Pericardium fibroblast (primary cell): ENCODE measurements around the genes CPLX3 and NEIL1.

GRCh38 chr15:74599199-74599721 is 16.4 kb upstream of the CLK3 start:
- RAMPAGE, long total RNA: no peak

DNA sequence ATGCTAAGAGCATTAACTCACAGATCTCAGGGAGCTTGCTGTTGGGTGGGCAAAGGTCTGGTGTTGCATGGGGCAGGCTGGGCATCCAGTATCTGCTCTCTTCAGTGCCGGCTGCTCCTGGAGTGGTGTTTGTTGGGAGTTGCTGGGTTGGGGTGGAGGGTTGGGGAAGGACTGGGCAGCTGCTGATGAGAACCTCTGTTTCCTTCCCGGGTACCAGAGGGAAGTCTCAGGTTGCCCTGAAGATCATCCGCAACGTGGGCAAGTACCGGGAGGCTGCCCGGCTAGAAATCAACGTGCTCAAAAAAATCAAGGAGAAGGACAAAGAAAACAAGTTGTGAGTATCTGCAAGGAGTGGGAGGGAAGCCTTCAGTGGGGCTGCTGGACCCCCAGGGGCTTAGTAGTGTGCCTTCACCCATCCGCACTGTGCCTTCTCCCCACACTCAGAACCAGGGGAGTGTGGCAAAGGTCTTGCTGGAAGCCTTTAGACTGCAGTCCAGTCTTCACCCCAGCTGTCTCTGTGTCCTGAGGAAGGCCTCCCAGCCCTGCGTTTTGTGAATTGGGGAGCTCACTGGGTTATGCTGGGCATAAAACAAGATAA is 9.1 kb downstream of the CLK3 start:
- RAMPAGE, long total RNA: no peak

- RAMPAGE, long total RNA: no peak
Measured at GRCh38 chr15:74642333-74643302, 27.0 kb downstream of the CLK3 start.

GRCh38 chr15:74653299-74653859 is 37.7 kb downstream of the CLK3 start:
- RAMPAGE, long total RNA: no peak

DNA sequence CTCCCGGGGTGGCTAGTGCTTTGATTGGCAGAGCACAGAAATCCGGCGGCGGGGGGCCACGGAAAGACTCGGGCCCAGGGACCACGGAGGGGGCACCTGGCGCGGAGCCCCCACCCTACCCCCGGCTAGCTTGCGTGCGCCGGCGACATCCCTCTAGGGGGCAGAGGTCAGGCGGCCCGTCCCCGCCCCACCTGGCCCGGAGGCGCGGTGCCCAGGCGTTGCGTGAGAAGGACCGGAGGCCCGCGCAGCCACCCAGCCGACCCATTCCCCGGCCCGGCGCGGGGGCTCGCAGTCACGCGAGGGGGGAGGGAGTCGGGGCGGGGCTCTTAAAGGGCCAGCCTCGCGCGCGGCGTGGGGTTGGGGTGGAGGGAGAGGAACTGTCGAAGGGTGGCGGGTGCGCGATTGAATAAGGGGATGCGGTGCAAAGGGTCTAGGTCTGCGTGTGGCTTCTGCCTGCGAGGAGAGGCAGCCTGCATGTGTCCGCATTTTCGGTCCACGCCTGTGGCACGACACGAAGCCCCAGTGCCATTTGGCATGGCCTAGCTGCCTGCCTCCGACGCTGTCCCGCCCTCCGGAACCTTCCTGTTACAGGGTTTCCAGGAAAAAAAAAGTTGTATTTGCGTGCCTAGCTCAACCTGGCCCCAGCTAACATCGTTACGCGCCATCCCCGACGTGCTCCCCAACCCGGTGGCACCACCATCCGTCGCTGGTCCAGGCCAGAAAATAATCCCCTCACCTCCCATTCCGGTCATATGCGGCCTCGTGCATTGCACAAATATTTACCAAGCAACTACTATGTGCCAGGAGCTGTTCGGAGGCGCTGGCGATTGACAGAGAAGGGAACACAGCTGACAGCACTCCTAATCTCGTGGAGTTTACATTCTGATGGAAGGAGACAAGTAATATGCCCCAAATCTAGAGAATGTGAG is 1.2 kb upstream of the CYP1A1 start:
- RAMPAGE, long total RNA: no peak

- RAMPAGE, long total RNA: no peak
Measured at GRCh38 chr15:74784474-74785267, 2.8 kb downstream of the CSK start.

- RAMPAGE, long total RNA: no peak
Measured at GRCh38 chr15:74787482-74788242, 5.8 kb downstream of the CSK start.

DNA sequence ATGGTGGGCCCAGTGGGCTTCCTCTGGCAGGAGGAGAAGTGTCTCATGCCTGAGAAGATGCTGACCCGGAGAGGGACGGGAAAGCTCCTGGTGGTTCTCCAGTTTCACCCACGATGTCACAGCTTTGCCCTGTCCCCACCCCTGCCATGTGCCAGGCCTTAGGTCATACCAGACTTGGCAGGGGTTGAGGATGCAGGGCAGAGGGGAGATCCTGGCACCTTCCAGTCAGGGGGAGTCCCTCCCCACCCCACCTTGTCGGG is 9.1 kb upstream of the LMAN1L start:
- RAMPAGE, long total RNA: no peak

DNA sequence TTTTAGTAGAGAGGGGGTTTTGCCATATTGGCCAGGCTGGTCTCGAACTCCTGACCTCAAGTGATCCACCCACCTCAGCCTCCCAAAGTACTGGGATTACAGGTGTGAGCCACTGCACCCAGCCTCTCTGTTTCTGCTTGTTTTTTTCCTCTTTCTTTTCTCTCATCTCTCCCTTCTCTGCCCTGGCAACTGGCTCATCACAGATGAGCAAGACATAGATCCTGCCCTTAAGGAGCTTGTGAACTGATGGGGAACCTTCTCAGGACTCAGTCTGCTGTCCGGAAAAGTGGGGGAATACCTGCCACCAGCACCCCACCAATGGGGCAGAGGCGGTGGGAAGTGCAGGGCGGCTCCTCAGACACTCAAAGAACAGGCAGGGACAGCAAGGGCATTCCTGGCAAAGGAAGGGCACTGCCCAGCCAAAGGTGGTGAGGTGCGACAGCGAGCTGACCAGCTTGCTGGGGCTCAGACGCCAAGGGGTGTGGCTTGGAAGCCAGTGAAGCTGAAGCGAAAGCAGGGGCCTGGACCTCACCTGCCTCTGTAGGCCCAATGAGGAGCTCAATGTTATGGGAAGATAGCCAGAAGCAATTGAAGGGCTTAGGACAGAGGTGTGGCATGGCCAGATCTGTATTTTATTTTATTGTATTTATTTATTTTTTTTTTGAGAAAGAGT is 4.7 kb upstream of the LMAN1L start:
- RAMPAGE, long total RNA: no peak

GRCh38 chr15:74826040-74827184 is at the start of gene CPLX3:
CPLX3 (plus strand) TSS chr15:74826627.
- RAMPAGE, long total RNA: no peak

GRCh38 chr15:74831632-74832216 is 5.3 kb downstream of the CPLX3 start:
- RAMPAGE, long total RNA: no peak

GRCh38 chr15:74843437-74843883 is 504 bp upstream of the ULK3 start:
- RAMPAGE, long total RNA: no peak

GRCh38 chr15:75024069-75024530 is 710 bp downstream of the PPCDC start:
- RAMPAGE, long total RNA: no peak

DNA sequence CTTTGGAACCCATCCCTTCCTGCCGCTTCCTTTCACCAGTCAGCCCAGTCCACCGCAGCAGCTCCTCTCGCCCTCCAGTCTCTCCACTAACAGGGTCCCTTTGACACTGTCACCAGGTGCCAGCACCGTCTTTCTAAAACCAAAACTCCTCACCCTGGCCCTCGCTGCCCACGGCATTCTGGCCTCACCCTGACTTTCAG is 4.1 kb downstream of the PPCDC start:
- RAMPAGE, long total RNA: no peak

- RAMPAGE, long total RNA: no peak
Measured at GRCh38 chr15:75043505-75044483, 20.4 kb downstream of the PPCDC start.

GRCh38 chr15:75067160-75067476 is 43.7 kb downstream of the PPCDC start:
- RAMPAGE, long total RNA: no peak

DNA sequence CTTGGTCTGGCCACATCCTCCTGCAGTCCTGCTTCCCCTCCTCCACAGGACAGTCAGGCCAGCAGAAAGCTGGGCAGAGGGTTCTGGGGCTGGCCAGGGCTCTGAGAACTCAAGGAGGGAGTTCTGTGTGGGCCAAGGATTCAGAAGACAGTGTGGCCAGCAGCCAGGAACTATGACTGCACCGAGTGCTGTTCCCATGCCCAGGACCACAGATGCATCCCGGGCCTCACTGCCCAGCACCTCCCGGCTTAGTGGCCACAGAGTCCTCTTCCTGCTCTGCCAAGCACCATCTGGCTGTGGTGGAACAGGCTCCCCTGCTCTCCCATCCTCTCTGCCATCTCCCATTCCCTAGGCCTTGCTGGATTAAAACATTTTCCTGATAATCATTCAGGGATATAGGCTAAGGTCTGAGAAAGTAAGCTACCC is 21.2 kb upstream of the C15orf39 start:
- RAMPAGE, long total RNA: no peak

DNA sequence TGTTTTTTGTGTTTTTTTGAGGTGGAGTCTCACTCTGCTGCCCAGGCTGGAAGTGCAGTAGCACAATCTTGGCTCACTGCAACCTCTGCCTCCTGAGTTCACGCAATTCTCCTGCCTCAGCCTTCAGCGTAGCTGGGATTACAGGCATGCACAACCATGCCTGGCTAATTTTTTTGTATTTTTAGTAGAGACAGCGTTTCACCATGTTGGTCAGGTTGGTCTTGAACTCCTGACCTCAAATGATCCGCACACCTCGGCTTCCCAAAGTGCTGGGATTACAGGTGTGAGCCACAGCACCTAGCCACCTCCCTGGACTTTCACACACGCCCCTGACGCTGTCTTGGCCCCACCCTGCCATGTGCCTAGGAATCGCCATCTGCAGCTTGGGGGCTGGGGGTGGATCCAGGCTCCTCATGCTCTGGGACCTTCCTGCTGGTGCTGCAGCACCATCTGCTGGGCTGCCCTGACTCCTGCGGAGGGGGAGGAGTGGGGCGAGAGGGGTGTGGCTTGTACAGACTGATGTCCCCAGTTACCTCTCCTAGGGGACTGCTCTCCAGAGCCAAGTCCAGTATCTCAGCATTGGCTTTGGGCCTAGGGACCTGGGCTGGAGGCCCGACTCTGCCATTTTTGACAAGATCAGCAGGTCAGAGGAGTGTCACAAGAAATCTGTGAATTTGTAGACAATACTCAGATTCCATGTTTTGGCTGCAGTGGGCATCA is 3.0 kb downstream of the C15orf39 start:
- RAMPAGE, long total RNA: no peak

- RAMPAGE, long total RNA: no peak
Measured at GRCh38 chr15:75216965-75217253, 15.2 kb downstream of the C15orf39 start.

GRCh38 chr15:75346740-75347759 is at the start of gene NEIL1:
NEIL1 (plus strand) TSS chr15:75347039.
- RAMPAGE, long total RNA: no peak